ENCODE measurements around the gene SLBP.

DNA sequence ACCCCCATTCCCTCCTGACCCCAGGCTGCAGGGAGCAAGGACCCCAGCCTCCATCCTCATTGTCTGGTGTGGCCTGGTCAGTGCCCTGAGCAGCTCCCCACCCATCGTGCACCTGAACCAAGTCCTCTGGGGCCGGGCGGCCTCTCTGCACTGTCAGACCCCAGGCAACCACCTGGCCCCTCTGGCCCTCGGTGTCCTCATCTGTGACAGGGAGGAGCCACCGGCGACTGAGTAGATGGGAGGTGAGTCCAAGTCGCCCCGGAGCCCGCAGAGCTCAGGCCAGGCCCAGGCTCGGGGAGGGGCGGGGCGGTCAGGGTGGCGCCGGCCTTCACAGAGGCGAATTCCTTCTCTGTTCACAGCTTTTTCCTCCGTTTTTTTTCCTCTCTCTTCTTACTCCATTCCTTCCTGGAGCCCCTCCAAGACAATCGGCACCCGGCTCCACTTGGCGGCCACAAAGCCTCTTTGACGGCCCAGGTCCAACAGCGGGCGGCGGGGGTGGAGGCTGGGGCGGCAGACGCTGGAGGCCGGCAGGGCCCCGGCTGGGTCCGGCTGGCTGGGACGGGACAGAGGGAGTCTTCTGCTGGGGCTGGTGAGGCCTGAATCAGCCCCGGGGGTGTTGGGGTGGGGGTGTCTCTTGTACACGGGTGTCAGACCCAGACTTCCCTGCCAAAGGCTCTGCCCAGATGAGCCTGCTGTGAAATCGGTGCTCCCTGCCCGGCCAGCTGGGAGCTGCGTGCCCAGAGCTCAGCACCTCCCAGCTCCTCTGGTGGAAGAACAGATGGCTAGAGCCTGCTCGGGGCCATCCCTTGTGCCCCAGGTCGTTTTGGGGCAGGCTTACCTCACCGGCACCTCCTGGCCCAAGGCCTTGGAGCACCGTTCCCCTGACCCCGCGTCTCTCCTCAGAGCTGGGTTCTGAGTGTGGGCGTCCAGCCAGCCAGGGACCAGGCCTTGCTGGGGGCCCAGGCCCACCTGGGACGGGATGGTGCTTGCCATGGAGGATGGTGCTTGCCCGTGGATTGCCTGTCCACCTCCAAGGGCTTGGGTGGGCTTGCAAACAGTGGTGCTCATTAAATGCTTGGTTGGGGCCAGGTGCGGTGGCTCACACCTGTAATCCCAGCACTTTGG, 22.6 kb downstream of the FGFRL1 start:
- PRO-cap: no peak

- PRO-cap: no peak
These were observed 13.2 kb downstream of the SPON2 start for GRCh38 chr4:1158949-1159740.

GRCh38 chr4:1184292-1184710, 11.9 kb upstream of the SPON2 start:
- PRO-cap: no peak

GRCh38 chr4:1200387-1200857, 28.0 kb upstream of the SPON2 start:
- PRO-cap: bidirectional peak, plus-strand start at chr4:1200664, minus-strand start at chr4:1200453

GRCh38 chr4:1211239-1212577, 37.2 kb downstream of the CTBP1 start:
- PRO-cap: no peak

DNA sequence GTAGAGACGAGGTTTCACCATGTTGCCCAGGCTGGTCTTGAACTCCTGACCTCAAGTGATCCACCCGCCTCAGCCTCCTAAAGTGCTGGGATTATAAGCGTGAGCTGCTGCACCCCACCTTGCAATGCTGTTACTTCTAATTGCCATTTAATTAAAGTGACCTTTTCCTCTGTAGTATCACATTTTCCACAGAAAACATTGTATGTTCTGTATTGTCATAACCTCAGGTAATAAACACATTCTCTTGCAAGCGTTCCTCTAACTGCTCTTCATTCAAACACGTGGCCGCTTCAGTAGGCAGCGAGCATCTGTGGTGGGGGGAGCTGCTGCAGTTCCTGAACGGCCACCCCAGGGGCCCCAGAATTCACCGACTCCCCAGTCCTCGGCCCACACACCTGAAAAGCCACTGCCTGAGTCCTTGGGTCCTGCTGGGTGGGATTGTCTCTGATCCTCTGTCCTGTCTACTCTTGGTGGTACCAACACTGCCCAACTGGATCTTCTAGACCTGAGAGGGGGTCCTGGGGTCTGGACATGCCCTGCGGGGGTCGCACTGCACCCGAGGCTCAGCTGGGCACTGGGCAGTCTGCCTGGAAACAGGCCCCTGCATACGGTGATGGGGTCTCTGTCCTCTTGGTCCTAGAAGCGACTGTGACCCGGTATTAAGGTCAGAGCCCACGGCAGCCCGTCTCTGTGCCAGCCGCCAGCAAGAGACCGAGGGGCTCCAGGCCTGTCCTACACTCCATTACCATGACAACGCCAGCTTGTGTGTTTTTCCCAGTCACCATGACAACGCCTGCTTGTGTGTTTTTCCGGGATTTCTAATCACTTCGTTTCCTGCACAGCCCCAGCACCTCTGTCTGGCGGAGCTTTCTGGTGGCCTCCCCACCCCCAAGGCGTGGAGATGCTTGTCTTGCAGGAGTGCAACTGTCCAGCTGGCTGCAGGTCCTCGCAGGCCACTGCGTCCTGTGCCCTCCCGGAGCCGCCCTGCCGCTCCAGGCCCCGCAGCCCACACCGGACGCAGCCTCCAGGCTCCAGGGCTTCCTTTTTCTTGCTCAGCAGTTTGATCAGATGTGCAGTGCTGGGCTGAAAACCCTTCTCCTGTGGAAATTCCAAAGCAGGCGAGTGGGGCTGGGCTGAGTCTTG, 16.1 kb downstream of the CTBP1 start:
- PRO-cap: no peak

GRCh38 chr4:1246163-1246866, 2.6 kb downstream of the CTBP1 start:
- PRO-cap: no peak

DNA sequence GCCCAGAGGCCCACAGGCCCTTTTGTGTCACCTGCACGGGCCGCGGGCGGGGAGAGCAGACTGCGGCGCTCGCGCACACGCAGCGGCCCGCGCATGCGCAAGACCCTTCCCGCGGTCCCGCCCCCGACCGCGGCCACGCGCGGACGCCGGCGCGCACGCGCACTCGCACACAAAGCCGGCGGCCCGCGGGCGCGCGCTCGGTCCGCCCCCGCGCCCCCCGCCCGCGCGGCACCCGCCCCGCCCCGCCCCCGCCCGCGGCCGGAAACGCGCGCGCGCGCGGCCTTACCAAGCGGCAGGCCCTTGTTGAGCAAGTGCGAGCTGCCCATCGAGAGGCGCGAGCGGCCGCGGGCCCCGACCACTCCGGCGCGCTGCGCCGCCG, 311 bp downstream of the CTBP1 start:
- PRO-cap: bidirectional peak, plus-strand start at position 263 of the sequence, minus-strand start at position 77 of the sequence

DNA sequence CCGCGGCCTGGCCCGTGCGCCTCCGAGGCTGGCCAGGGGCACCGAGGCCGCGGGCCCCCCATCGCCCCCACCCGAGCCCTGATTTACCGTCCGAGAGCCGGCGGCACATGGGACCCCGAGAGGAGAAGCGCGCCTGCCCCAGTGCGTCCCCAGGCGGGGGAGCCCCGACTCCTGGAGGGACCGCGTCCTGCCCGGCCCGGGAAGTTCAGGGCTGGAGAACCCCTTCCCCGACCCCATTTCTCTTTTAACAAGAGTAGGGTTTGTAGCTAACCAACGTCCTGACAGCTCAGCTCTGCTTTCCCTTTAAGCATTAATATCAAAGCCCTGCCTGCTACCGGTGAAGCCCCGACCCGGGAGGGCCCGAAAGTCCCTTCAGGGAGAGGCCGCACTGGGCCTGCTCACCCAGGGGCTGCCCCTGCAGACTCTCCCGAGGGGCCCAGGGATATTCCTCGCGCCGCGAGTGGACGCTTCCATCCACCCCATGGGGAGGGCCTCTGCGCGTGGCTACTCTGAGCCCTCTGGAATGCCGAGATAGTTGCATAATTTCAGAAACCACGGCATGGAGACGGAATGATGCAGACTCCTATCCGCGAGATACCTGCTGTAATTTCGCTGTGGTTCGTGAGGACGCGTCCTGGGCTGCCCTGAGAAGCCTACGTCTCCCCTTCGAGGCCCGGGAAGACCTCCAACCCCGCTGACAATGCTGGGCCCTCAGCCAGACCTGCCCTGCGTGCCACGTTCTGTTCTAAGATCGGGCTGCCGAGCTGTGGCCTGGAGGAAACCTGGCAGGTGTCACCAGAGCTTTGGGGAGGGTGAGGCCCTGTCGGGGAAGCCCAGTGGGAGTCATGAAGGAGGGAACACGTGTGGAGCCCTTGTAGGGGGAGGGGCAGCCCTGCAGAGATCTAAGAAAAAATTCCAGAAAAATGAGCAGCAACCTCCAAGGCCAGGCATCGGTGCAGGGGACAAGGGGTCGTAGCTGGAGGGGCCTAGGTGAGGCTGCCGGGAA, 935 bp upstream of the CTBP1 start:
- PRO-cap: unidirectional peak, minus-strand start at position 426 of the sequence; unidirectional peak, minus-strand start at position 483 of the sequence

GRCh38 chr4:1300814-1301619, 11.3 kb downstream of the MAEA start:
- PRO-cap: no peak

DNA sequence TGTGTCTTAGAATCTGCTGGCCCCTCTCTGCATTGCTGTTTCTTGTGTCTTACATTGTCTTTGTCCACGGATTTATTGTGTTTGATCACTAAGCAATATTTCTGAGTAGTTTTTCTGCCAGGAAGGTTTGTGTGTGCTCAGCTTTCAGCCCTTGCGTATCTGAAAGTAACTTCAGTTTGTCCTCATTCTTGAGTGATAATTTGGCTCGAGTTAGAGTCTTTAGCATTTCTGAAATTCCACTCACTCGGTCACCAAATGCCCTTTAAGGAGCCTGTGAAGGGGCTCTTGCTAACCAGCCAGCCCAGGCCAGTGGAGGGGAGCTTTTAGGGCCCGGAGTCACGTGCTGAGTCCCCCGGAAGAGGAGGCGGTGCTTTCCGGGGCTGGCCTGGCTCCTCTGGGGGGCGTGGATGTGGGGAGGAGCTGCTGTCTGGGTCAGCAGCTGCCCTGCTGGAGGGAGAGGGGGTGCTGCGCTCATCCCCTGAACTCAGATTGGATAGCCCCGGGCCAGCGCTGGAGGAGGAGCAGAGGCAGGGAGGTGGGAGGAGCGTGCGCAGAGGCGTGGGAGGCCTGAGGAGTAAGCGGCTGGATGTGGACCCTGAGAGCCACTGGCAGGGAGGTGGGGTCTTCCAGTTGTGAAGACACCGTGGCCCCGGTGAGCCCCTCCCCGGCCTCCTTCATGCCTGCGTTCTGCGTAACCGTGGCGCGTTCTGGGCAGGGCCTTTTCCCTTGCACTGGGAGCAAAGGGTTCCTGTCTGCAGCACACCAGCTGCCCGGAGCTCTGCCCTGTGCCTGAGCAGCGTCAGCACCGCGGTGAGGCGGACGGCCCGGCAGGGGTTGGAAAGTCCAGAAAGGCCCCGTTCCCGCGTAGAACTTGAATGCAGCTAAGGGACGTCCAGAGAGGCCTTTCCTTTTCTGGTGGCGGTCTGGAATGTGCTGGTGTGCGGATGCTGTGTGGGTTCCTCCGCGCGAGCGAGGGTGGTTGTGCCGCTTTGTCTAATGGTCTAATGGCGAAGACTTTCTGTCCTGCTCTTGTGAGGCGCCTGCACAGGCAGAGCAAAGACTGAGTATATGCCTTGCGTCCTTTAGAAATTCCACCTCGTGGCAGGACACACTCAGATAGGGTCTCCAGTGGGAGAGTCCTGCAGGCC, 19.7 kb downstream of the MAEA start:
- PRO-cap: no peak

DNA sequence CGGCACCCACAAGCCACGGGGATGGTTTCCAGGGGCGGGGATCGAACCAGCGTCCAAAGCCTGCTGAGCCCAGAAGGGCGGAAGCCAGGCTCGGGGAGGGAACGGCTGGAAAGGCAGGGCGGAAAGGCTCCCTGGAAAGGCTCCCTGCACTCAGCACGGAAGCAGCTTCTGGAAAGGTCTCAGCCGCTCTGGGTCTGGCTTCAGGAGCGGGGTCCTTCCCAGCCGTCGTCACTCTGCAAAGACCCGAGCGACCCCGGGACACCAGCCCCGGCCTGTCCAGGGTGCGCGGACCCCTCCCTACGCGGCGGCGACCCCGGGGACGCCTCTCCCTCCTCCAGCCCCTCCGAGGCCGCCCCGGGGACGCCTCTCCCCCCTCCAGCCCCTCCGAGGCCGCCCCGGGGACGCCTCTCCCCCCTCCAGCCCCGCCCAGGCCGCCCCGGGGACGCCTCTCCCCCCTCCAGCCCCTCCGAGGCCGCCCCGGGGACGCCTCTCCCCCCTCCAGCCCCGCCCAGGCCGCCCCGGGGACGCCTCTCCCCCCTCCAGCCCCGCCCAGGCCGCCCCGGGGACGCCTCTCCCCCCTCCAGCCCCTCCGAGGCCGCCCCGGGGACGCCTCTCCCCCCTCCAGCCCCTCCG, 114.2 kb upstream of the NKX1-1 start:
- PRO-cap: unidirectional peak, plus-strand start at position 72 of the sequence

GRCh38 chr4:1711884-1712578, at the start of gene SLBP:
SLBP (minus strand) TSS chr4:1712319.
- PRO-cap: bidirectional peak, plus-strand start at chr4:1712373, minus-strand start at chr4:1712319

- PRO-cap: no peak
These were observed 16.1 kb downstream of the TACC3 start for GRCh38 chr4:1737095-1738070.

DNA sequence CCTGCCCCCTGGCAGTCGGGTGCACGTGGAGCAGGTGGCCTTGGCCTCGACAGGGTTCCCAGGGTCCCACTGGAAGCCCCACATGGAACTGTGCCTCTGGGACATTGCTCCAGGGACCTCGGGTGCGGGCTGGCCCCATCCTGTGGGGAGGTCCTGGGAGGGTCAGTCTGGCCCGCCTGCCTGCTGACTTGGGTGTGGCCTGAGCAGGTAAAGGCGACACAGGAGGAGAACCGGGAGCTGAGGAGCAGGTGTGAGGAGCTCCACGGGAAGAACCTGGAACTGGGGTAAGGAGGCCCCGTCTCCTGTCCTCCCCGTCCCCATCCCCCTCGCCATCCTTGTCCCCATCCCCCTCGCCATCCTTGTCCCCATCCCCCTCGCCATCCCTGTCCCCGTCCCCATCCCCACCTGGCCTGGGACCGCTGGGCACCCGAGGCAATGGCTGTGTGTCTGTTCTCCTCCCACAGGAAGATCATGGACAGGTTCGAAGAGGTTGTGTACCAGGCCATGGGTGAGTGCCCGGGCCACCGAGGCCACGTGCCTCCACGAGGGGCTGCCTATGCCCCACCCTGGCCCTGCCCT, 18.3 kb downstream of the TACC3 start:
- PRO-cap: no peak

DNA sequence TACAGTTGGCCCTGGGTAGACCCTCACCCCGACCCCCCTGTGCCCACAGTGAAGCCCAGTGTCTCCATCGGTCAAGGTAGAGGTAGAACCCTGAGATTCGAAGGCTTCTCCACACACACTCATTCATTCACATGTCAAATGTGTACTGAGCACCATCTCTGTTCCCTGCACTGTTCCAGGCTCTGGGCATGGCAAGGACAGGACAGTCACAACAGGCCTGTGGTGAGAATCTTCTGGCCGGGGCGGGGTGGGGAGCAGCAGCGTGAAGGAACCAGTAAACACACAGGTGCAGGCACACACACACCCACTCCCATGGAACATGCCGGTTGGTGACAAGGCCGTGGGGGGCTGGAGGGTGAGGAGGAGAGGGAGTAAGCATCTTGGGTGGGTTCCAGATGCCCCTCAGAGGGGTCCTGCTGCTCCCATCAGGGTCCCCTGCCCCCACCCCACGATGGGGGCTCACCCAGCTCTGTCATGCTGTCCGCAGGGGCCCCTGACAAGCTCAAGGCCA, 29.5 kb downstream of the TACC3 start:
- PRO-cap: no peak

DNA sequence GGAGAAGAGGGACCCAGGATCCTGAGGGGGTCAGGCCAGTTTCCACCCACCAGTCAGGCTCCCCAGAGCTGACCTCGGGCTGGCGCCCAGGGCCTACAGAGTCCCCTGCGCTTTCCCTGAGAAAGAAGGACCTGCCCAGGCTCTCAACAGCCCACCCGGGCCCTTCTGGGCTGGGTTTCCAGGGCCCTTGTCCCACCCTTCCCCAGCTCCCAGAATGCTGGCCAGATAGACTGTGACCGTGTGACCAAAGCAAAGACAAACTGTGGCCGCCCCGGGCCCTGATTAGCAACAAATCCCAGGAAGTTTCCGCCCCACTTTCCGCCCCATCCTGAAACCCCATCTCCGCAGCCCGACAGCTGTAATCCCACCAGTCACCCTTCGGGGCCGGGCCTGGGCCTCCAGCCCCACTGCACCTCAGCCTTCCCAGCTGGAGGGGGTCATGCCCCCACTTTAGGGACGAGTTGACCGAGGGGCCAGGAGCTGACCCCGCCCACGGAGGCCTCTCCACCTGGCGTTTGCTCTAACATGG, 33.7 kb upstream of the FGFR3 start:
- PRO-cap: no peak

DNA sequence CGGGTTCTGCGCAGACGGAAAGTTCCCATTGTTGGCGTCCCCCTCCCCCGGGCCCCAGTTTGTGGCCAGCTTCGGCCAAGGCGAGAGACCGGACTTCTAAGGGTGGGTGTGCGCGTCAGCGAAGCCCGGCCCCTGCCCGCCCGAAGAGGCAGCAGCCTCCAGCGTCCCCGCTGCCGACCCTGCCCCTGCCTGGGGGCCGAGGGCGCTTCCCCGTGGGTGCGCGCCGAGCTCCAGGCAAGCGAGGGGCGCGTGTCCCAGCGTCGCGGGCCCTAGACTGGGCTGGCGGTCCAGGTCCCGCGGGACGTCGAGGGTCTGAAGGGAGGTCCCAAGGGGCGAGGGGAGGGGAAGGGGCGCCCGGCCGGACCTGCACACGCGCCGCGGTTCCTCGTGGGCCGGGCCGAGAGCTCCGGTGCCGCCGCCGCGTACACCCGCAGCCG, 1.3 kb downstream of the FGFR3 start:
- PRO-cap: bidirectional peak, plus-strand start at position 173 of the sequence, minus-strand start at position 61 of the sequence

- PRO-cap: bidirectional peak, plus-strand start at chr4:1799770, minus-strand start at chr4:1799766; unidirectional peak, minus-strand start at chr4:1799798
These were observed 6.3 kb downstream of the FGFR3 start for GRCh38 chr4:1799144-1799969.

- PRO-cap: no peak
These were observed 29.2 kb downstream of the FGFR3 start for GRCh38 chr4:1822117-1822842.